PC-3 (cell line): ENCODE measurements around a stretch of chr13.

GRCh38 chr13:71379066-71379313, 488.0 kb downstream of the DACH1 start:
- RAMPAGE, long total RNA = no peak

DNA sequence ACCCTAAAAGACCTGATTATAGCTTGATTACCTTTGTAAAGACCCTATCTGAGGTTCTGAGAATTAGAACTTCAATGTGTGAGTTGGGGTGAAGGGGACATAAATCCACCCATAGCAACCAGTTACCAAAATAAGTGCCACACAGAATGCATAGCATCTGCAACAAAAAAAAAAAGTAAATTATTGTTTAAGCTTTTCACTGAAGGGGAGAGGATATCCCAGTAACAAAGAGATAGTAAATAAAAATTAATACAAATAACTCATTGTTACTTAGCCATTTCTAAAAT, 175.2 kb downstream of the MZT1 start:
- RAMPAGE, long total RNA = no peak

DNA sequence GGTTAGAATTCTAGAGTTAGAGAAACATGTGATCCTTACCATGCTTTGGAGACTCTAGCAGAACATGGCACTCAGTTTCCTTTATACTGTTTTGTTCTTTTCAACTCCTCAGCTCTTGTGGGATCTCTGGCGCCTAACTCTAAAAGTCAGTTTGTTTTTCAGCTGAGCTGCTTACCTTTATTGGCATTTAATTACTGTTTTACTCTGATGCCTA, 87.5 kb upstream of the KLF5 start:
- RAMPAGE, long total RNA = no peak

GRCh38 chr13:72980022-72980400, 78.8 kb upstream of the KLF5 start:
- RAMPAGE, long total RNA = no peak

- RAMPAGE, long total RNA = no peak
Measured at GRCh38 chr13:73064885-73065349, 6.1 kb downstream of the KLF5 start.

- RAMPAGE, long total RNA = no peak
Measured at GRCh38 chr13:73177938-73178634, 119.3 kb downstream of the KLF5 start.

- RAMPAGE, long total RNA = no peak
Measured at GRCh38 chr13:73325842-73326404, 267.1 kb downstream of the KLF5 start.

DNA sequence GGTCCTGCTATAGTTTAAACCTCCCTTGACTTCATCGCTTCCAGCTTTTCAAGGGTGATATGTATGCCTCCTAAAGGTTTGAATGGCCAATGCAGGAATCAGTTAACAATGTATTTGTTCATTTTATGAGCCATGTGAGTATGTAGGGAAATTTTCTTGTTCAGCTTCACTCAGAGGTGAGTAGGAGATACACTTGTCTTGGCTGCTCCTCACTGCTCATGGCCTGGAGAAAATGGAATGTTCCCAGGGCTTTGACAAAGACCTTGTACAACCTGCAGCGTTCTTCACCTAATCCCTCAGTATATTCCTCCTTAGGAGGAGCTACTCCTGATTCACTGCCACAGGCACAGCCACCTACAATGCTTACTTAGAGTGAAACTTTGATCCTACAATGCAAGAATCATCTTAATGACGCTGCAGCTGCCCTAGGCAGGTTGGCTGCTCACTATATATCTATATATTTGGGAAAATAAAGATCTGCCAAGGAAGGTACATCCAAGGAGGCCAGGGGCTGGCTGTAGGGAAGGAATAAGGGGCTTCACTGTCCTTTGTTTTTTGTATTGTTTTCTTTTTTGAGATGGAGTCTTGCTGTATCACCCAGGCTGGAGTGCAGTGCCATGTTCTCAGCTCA, 364.2 kb downstream of the KLF5 start:
- RAMPAGE, long total RNA = no peak

- RAMPAGE, long total RNA = no peak
Measured at GRCh38 chr13:73618593-73618898, 559.7 kb downstream of the KLF5 start.

- RAMPAGE, long total RNA = no peak
Measured at GRCh38 chr13:73640301-73640857, 581.6 kb downstream of the KLF5 start.

DNA sequence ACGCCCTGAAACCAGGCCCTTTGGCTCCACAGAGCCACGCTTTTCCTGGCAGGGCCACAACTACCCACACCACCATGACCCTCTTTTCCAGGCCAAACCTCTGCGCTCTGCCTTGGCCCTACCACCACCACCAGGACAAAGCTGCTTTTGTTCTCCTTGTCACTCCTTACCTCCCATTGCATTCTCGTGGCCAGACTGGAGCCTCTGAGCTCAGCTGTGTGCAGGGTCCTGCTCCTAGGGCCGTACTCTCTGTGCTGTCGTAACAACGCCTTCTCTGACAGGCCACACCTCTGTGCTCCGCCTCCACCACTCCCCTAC, 602.8 kb downstream of the KLF5 start:
- RAMPAGE, long total RNA = no peak

- RAMPAGE, long total RNA = no peak
Measured at GRCh38 chr13:73676838-73677688, 618.3 kb downstream of the KLF5 start.

GRCh38 chr13:73714912-73716199, 656.6 kb downstream of the KLF5 start:
- RAMPAGE, long total RNA = no peak

- RAMPAGE, long total RNA = no peak
Measured at GRCh38 chr13:73765329-73765881, 706.6 kb downstream of the KLF5 start.

DNA sequence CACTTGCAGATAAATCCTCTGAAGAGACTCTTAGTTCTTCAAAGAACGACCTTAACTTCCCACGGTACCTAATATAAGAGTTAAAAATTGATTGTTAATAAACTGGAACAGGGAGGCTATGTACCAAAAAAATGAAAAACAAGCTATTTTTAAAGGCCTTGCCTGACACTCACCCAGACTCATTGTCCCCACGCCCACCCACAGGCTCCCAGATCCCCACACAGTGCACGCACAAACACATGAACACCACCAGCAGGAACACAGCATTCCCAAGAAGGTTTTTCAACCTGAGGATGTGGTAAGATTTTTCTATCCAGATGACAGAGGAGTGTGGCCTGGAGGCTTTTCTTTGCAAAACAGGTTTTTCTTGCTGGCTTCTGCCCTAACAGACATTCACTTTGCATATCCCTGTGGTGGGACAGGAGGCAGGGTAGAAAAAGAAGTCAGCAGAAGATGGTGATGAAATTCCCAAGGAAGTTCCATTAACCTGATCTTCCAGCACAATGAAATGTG, 977.5 kb downstream of the KLF5 start:
- RAMPAGE, long total RNA = no peak

DNA sequence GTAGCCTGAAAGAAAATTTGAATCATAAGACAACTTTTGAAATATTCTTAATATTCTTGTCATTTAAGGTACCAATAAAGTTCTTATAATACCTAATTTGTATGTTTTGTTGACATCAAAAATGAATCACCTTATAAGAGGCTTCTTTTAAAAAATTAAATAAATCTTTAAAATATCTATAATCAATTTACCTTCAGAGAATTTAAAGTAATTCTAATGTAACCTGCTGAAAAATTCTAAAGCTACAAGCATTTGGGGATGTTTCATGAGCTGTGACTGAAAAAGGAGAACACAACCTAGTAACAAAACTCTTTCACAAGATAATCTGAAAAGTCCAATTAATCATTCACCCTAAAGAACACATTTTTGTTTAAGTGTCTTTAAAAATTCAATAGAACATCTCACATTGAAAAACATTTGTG, 1052.5 kb downstream of the KLF5 start:
- RAMPAGE, long total RNA = no peak

DNA sequence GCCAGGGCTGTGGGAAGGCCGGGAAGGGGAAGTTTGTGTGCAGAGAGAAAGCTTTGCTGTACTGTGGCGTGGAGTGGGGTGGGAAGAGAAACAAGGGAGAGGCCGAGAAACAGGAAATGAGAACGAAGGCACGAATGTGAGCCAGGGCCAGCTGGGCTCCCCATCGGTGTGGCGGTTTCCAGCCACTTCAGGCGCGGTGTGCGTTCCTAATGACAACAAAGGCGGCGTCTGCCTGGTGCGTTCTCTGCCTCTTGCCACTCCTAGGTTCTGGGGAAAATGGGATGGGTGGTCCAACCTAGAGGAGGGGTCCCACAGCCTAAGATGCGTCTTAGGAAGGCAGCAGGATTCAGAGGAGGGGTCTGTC, 1076.9 kb downstream of the KLF5 start:
- RAMPAGE, long total RNA = no peak

DNA sequence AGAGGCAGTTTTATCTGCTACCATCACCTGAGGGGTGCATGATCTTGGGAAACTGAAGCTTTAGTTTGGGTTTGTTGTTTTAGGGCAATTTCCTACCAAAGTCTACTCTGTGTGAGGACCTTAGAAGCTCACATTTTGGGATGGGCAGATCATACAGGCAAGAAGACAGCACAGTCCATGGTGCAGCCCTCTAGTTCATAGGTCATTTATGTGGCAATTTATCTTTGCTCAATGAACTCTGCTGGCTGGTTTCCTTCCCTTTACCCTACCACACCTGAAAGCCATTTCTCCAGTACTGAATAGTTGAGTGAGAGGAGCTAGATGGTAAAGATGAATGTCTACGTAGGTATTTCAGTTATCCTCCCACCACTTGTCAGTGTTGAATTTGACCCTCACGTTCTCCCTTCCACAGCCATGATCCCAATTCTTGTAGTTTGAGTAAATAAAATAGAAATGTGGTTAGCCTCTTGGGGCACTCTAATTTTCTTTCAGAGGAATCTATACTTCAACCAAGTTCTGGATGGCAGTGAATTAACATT, 1163.0 kb downstream of the KLF5 start:
- RAMPAGE, long total RNA = no peak

GRCh38 chr13:74230666-74231786, 1172.2 kb downstream of the KLF5 start:
- RAMPAGE, long total RNA = no peak

DNA sequence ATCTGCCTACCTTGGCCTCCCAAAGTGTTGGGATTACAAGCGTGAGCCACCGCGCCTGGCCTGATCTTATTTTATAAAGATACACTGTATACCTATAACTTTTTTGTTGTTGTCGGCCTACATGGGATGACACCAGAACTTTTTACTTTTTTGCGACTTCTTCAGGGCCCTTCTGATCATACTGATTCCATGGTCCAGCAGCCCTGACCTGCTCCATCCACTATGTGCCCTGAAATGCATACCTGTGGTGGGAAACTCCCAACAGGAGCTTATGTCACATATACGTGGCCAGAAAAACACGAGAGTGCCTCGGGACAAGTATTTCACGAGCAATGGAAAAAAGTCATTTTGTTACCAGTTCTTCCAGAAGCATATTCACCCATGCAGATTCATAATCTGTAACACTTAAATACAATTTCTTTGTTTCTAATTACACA, 1174.3 kb downstream of the KLF5 start:
- RAMPAGE, long total RNA = no peak